Fibroblast of the aortic adventitia (primary cell): ENCODE measurements around the genes COMMD1 and MDH1.

GRCh38 chr2:61421064-61421561 is 49.8 kb downstream of the USP34 start:
- CAGE, long polyA plus RNA = no peak

GRCh38 chr2:61426211-61426713 is 44.6 kb downstream of the USP34 start:
- CAGE, long polyA plus RNA = no peak

DNA sequence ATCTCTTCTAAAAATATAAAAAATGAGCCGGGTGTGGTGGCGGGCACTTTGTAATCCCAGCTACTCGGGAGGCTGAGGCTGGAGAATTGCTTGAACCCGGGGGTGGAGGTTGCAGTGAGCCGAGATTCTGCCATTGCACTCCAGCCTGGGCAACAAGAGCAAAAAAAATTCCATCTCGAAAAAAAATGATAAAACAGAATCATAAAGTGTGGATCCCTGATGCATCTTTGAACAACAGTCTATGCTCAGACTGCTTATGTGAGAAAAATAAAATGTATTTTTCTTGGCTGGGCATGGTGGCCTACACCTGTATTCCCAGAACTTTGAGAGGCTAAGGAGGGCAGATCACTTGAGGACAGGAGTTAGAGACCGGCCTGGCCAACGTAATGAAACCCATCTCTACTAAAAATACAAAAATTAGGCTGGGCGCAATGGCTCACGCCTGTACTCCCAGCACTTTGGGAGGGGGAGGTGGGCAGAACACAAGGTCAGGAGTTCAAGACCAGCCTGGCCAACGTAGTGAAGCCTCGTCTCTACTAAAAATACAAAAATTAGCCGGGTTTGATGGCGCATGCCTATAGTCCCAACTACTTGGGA is 3.3 kb upstream of the USP34 start:
- CAGE, long polyA plus RNA = no peak

DNA sequence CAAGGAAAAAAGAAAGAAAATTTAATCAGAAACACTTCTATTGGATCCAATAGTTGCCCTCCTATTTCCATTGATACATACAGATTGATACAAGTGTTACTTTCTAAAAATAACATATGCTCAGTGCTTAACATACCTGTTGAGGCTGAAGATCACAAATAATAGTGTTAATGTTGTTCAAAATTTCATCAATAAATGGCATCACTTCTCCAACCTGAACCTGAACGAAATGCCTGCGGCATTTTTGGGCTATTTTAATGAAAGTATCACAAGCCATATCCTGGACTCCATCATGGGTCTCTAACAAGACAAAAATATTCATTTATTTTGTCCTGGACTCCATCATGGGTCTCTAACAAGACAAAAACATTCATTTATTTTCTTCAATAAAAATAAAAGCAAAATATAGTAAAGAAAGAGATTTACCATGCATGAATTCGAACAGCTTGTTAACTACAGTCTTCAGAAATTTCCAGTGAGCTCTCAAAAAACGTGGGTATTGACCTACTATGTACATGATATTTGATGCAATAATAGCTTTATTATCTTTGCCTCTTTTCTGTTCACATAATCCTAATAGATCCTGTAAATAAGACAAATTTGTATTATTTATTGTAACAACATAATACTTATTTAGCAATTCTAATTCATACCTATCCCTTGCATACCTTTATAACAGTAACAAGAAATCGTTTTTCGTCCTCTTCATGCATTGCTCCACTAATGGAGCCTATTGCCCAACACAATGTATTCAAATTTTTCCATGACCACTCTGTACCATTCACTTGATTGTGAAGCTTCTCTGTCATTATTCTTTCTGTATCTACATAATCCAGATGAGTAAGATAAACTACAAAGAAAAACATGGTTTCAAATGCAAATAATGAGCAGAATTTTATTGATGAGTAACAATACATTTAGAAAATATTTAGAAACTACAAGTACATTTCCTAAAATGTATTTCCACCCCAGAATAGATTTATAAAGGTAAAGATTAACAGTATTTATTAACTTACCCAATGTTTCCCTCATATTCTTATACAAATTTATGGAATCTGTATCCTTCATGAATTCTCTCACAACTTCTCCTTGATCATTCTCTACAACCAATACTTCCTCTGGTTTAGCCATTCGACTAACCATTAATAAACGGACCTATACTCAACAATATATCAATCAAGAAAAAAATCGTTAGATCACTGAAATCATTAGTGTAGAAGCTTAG is 21.4 kb upstream of the USP34 start:
- CAGE, long polyA plus RNA = no peak

DNA sequence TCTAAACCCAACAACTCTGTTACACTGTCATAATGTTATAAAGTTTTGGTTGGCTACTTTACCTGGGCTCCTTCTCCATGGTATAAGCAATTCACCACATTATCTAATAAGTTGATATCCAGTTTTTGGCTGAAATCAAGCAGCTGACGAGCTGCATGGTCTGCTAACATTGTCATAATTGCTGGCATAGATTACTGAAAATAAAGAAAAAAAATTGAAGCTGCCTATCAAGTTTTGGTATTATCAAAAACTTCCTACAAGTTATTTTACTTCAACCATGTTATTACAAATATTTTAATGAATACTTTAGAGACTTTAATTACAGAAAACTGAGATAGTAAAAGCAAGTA is 4.5 kb downstream of the XPO1 start:
- CAGE, long polyA plus RNA = no peak

DNA sequence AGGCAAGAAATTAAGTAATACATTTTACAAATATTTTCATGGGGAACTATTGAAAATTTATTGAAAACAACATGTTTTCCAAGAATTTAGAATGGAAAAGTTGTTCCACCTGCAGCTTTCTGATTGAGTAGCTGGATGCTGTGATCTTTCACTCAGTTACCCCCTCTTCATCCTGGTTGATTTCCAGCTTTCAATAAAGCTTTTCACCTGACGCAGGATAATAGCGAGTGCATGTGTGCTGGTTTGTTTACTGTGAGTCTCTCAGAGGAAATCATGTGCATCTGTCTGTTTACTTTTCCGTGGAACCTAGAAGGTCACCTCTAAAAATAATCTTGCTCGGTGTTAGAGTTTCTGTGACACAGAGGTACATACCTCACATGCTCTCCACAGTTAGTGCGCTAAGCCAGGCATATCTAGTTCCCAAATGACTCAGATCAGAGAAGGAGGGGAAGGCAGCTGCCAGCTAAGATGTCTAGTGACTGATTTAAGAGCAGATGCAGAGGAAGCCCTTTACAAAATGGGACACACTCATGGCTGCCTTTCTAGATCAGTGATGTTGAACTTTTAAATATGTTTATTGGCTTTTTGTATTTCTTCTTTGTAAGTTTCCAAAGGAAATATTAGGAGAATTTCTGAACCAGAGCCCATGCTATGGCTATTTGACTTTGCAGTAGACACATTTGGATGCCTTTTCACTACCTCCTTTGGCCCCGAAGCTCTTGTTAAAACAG is 145.9 kb downstream of the FAM161A start:
- CAGE, long polyA plus RNA = no peak

DNA sequence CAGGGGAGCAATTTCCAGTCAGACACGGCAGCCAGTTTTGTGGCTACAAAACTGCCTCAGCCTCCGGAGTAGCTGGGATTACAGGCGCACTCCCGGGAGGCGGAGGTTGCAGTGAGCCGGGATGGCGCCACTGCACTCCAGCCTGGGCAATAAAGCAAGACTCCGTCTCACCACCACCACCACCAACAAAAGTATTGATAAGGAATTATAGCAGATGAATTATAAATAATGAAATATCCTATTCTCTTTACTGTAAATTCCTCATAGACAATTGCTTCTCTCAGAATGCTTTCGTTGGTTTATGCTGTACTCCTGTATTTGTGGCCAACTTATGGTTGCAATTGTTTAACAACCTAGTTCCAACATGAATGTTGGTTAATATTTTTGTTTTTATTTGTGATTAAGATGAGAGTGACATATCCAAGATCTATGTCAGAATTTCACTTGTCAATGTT is 1.5 kb upstream of the FAM161A start:
- CAGE, long polyA plus RNA = no peak

- CAGE, long polyA plus RNA = no peak
These were observed at the start of gene COMMD1 for GRCh38 chr2:61905158-61906354. Gene COMMD1, plus strand, starts transcription at chr2:61905674.

DNA sequence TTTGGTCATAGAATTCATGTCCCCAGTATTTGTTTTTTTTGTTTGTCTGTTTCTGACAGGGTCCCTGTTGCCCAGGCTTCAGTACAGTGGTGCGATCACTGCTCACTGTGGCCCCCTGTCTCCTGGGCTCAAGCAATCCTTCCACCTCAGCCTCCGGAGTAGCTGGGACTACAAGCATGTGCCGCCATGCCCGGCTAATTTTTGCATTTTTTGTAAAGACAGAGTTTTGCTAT is 65.3 kb downstream of the COMMD1 start:
- CAGE, long polyA plus RNA = no peak

GRCh38 chr2:62189800-62190227 is 6.1 kb upstream of the B3GNT2 start:
- CAGE, long polyA plus RNA = no peak

GRCh38 chr2:62195119-62195582 is 764 bp upstream of the B3GNT2 start:
- CAGE, long polyA plus RNA = no peak

- CAGE, long polyA plus RNA = no peak
These were observed 4.3 kb downstream of the B3GNT2 start for GRCh38 chr2:62200132-62200637.

DNA sequence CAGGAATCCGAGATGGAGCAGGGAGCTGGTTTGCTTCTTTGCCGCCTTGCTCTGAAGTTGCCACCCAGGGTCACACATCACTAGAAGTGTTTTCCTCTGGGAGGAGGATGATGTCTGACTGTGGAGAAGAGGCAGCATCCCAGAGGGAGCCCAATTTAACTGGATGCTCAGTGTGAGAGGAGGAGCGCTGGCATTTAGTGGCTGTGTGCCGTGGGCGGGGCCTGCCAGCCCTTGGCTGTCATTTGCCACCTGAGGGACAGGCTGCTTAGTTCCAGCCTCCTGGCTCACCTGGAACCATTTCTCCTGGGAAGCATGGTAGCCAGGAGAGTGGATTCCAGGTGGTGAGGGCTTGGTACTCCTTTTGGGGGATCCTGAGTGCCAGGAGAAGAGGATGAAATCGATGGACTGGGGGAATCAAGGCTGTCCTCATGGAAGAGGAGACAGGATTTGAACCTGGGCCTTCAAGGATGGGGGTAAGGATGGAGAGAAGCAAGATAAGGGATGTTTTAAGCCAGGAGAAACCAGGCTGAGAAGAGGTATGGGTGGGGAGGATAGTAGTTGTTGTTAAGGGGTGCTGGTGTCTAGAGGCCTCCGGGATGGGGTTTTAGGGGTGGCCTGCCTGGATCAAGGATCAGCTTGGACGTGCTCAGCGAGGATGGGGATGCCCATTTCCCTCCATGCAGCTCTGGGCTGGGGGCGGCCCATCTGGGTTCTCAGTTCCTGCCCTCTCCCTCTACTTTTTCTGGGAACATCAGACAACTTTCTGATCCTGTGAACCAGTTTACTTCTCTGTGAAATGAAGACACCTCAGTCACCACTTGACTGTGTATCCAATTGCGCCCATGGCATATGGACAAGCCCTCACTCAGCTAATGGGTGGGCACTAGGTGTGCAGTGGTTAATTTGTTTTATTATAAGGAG is 9.9 kb downstream of the B3GNT2 start:
- CAGE, long polyA plus RNA = no peak

DNA sequence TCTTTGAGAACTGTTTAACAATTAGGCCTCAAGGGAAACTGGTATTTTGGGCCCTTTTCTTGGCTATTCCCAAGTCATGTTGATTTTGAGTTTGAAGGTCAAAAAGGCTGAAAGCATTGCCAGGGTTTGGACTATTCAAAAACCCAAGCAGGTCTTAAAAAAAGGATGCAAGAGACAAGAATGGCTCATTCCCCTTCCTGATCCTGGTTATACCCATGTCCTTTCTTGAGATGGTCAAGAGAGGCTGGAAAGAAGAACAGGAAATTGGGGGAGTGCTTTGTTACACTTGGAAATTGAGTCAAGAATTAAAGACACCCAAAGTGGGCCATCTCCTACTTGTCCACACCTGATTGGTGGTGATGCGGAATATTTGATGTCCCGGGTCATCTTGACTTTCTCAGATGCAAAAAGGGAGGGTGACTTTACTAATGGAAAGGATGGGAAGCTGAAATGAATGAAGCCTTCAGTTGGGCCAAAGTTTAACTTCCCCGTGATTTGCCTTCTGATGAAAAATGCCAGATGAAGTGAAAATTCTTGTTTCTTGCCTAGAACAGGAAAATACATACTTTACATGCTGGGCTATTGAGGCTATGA is 30.1 kb downstream of the B3GNT2 start:
- CAGE, long polyA plus RNA = no peak

DNA sequence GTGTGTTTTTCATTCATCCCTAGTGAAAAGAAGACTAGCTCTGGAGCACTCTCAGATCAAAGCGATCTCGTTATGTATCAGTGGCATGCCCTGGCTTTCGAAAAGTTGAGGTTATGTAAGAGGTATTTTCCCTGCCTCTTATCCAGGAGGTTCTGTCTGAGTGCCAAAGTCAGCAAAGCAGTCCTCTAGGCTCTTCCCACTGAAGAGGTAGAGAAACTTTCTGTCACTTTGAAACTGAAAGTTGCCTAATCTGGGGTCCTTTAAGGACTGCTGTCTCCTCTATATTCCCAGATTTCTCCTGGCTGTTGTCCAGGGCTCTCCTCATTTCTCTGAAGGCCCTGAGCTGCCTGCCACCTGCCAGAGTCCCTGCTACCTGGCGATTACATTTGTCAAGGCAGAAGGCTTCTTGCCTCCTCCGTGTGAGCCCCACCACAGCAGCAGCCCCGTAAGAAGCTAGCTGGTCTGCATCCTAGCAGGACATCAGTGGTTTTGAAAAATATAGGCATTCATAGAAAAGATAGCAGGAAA is 96.3 kb downstream of the B3GNT2 start:
- CAGE, long polyA plus RNA = no peak

DNA sequence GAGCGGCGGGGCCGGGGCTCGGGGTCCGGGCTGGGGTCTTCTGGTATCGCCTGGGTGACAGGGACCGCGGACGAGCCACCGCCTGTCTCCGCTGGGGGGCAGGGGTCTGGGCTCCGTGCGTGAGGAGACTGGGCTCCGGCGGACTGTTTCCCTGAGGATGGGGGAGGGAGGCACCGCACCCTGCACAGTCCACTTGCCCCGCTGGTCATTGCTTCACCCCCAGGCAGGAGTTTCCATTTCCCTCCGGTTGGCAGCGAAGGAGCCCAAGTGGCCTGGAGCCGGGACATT is 509 bp downstream of the EHBP1 start:
- CAGE, long polyA plus RNA = no peak

GRCh38 chr2:63025603-63026238 is 24.9 kb upstream of the OTX1 start:
- CAGE, long polyA plus RNA = no peak

DNA sequence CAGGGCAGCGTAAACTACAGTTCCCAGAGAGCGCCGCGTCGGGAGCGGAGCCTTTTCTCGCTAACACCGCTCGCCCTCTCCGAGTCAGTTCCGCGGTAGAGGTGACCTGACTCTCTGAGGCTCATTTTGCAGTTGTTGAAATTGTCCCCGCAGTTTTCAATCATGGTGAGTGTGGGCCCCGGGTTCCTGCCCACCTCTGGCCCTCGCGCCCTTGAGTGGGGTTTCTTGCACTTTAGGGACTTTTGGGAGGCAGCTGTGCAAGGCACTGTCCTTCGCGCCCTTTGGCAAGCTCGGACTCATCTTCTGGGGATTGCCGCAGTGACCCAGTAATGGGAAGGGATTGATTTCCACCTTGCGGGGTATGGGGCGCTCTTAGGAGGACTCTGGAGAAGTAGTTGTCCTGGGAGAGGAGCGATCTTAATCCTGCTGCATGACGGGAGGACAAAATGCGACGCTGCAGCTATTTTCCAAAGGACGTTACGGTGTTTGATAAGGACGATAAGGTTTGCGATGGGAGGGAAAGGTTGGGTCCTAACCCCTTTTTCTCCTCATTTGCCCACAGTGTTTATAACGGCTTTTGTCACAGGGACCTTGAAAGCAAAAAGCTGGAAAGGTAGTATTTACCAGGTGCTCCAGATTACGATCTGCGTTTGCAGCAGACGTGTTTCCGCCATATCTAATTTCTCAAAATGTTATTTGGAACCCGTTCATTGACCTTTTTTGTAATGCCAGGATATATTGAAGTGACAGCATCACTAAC is at the start of gene MDH1:
Gene MDH1, plus strand, starts transcription at position 82 of the 760 bp plus-strand sequence.
- CAGE, long polyA plus RNA = no peak

DNA sequence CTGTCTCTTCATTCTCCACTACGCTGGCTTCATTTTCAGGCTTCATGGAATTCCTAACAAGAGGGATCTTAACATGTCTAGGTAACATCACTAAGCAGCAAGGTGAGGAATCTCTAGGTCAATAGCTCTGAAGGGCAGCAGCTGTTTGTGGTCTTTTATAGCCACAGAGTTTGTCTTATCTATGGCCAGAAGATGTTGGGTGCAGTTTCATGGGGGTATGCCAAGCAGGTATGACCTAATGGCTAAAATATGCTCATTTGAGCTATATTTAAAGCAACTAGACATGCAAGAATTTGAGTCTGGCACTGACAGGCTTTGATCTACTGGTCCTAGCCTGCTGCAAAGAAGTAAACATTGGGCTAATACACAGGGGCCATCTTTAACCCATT is 14.0 kb upstream of the UGP2 start:
- CAGE, long polyA plus RNA = no peak

- CAGE, long polyA plus RNA = no peak
These were observed 84.8 kb downstream of the VPS54 start for GRCh38 chr2:63934297-63935025.